LNCaP clone FGC (cell line): ENCODE data around the gene PUM2.

DNA sequence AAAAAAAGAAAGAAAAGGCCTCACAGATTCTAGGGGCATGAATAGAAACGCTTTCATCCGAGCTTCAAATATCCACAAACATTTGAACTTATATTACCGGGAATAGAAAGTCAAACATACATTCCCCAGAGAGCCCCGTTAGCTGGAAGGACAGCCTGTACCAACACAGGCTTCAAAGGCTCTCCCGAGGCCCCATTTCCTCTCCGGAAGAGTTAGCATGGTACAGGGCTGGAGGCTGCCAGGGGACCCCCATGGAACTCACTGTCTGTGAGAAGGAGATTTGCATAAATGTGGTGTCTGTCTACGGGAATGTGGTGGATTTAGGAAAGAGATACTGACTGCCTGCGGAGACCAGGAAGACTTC lies 678 bp upstream of the MATN3 start:
- RRBS, 2 experiments, result 86 to 87% methylated on average over 3 of the region's 8 CpGs

GRCh38 chr2:20067703-20068110 lies 16.3 kb upstream of the LAPTM4A start:
- RRBS, 2 experiments, result no CpG with 5 or more reads among the region's 4 CpGs

DNA sequence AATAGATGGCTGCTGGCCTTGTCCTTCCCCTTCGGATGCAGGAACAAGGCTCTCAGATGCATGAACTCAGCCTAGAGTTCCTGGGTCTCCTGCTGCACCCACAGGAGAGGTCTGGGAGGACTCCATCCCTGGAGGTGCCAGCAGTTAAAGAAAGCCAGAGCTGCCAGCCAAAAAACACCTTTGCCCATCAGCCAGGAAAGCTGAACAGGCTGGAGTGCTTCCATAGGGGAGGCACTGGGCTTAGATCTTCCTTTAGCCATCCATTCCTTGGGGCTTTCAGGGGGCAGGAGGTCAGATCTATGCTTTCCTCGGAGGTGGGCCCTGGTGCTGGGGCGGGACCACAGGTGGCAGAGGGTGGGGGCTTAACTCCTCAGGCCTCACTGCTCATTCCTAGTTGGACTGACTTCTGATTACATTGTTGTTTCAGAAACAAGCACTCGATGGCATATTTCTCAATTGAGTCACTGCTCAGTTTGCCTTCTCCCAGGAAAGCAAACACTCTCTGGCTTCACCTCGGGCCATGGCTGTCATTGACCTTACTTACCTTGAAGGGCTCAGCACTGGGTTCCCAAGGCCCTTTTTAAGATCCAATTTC lies 41.0 kb downstream of the SDC1 start:
- RRBS, 2 experiments, result no CpG with 5 or more reads among the region's 5 CpGs

GRCh38 chr2:20184536-20184936 lies 40.4 kb downstream of the SDC1 start:
- RRBS, 2 experiments, result no CpG with 5 or more reads among the region's 12 CpGs

DNA sequence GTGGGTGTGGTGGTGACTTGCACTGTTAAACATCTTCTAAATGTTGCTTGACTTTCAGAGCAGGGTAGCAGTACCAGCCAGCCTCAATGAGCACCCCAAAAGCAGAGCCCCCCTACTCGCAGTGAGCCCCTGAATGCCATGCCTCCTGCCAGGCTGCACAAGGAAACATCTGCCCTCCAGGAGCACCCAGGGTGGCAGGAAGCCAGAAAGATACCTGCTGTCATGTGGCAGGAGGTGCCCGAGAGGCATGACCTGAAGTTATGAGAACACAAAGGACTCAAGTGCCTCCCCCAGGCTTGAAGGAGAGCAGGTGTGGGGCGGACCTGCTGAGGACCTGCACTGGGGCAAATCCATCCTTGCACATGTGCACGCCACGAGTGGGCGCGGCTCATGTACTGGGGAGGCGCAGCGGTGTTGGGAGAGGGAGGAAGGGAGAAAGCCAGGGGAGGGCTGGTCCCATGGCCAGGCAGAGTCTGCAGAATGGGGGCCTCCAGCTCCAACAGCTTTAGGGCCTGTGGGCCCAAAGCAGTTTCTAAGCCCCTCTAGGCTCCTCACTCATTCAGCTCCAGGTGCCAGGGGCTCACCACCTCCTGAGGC lies 26.9 kb downstream of the SDC1 start:
- RRBS, 2 experiments, result no CpG with 5 or more reads among the region's 9 CpGs

DNA sequence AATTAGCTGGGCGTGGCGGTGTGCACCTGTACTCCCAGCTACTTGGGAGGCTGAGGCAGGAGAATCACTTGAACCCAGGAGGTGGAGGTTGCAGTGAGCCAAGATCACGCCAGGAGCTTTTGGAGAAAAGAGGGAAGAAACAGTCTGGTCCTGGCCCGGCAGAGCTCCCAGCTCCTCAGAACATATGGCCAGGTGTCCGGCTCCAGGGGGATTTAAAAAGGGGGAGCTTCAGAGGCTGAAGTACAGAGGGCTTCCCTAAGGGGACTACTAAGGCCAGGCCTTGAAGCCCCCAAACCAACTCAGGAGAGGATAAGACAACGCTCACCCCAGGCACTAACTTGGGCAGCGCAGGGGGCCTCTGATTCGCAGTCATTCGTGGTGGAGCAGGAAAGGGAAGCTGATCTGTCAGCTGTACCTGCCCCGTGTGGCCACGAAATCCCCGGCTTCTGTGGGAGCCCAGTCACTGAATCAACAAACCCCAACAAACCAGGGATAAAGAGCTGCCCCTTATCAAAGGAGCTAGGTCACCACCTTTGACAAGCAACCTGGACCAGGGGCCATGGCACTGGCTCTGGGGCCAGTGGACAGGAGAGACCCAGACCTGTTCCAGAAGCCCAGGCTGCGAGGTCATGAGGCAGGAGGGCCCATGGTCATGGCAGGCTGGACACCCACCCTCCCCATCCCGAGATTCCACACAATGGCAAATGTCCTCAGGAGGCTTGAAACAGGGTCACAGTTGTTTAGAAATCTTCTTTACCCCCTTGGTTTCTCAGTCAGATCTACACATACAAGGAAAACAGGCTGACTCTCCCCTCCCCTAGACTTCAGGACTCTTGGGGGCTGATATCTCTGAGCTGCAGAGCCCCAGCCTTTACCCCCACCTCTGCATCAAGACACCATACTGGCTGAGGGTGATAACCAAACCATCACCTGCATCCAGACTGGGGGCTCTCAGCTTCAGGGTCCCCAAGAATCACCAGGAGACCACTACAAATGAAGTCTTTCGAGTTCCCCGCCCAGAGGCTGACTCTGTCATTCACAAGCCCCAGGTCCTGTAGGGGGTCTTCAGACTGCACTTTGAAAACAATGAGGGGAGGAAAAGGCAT lies 14.4 kb downstream of the SDC1 start:
- RRBS, 2 experiments, result no CpG with 5 or more reads among the region's 16 CpGs

DNA sequence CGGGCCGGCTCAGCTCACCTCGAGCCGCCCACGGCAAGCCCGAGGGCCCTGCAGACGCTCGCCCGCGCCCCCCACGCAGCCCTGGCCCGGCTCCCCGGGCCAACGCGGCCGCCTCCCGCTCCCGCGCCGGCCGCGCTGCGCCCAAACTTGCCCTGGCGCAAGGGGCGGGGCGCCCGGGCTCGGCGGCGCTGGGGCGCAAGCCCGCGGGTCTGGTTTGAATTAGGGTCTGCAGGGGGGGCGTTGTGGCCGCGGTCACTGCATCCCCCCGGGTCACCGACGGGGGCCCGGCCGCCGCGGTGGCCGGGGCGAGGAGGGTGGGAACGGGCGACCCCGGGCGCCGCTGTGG lies 784 bp downstream of the SDC1 start:
- RRBS, 2 experiments, result 1% methylated on average over 27 of the region's 50 CpGs

DNA sequence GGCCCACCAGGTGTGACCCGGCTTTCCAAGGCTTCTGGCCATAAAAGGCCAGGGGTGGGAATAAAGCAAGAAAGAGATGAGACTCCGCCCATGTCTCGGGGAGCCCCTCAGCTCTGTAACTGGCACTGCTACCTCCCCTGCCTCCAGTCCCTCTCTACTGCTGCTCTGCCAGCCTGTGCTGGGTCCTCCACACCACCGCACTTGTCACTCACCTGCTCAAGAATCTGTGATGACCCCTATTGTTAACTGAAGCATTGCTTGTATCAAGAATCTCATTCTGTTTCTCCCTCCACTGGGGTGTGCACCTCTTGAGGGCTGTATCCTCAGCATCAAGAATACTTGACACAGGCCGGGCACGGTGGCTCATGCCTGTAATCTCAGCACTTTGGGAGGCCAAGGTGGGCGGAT lies 18.2 kb upstream of the SDC1 start:
- RRBS, 2 experiments, result no CpG with 5 or more reads among the region's 7 CpGs

DNA sequence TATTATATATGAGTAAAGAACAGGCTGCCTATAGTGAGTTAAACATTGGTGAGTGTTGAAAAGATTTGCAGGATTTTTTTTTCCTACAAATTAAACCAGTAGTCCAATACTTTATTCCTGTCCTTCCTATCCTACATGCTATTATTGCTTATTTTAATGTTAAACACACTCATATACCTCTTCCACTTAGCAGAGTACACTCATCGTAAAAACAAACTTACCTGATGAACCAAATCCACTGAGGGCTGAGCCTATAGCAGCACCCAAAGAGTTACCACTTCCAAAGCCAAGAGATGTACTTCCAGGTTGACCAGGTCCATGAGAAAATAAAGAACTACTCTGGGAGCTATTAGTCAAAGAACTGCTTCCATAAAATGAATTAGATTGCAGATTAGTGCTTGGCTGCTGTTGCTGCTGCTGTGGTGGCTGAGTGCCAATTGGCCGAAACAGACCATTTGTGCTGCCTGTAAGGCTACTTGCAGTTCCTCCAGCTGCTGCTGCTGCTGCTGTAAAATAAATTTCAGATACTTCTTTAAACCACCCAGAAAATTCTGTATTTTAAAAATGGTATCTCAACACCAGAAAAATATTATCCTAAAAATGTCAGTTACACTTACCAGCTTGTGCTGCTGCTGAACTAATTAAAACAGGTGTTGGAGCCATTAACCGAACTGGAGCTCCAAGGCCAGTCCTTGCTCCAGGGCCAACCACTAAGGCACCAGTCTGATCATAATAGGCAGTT lies 58.0 kb upstream of the SDC1 start:
- RRBS, 2 experiments, result no CpG with 5 or more reads among the region's 3 CpGs

DNA sequence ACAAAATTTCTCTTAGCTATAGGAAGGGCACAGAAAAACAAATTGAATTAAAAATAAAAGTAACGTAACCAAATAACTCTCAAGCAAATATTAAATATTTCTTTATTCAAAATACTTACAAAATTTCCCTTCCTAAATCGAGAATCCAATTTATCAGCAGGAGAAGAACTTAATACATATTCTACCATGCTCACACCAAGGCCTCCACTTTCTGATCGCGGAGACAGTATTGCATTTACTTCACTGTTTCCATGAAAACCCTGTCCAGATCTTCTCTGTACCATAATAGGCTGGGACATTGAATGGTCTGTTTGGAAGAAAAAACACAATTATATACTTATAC lies 38.6 kb downstream of the PUM2 start:
- RRBS, 2 experiments, result no CpG with 5 or more reads among the region's 4 CpGs

GRCh38 chr2:20350480-20351220 lies at the start of gene PUM2:
Gene PUM2, minus strand, starts transcription at chr2:20350844.
- RRBS, 2 experiments, result under 1% methylated on average over 35 of the region's 80 CpGs

DNA sequence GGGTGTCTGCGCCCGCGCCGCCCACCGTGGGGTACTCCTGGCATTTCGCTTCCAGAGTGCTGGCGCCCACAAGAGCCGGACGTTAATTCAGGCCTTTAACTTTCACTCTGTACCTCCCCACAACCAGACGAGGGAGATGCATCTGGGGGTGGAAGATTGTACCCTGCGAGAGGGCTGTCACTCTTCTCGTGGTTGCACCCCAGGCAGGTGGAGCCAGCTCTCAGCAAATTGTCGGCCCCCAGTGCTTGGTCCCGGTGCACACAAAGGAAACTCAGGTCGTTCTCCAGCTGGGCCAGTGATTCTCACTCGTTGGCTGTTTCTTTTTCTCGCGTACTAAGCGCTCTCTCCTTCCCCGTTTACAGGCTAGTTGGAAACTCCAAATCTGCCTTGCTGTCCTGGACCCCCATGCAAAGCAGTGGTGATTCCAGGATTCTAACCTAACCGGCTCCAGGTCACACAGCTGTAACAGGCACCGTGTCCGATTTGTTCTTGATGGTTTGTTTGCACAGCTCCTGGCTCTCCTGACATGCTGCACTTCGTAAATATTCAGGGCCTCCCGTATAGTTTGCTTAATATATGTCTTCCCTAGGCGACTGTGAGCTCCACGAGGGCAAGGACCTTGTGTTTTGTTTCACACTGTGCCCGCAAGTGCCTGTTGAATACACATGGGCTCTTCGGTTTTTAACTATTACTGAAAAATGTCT lies 729 bp upstream of the PUM2 start:
- RRBS, 2 experiments, result 0 to 2% methylated on average over 3 of the region's 29 CpGs

- RRBS, 2 experiments, result no CpG with 5 or more reads among the region's 14 CpGs
These were observed 27.8 kb upstream of the RHOB start for GRCh38 chr2:20418839-20419801.

DNA sequence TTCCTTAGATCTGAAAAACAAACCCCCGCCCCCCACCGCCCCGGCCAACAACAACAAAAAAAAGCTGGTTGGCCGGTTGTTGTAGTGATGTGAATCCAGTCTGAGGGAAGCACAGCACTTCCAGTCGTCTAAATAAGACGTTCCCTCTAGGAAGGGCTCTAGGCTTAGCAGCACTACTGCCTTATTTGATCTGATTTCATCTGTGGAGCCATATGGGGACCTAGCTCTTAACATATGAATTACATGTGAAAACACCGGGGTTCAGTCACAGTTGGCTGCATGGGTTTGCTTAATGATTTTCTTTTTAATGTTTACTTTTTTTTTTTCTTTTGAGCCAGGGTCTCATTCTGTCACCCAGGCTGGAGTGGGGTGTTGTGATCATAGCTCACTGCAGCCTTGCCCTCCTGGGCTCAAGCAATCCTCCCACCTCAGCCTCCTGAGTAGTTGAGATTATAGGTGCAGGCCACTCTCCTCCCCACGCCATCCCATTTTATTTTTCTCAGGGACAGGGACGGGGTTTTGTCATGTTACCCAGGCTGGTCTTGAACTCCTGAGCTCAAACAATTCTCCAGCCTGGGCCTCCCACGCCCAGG lies 2.2 kb upstream of the RHOB start:
- RRBS, 2 experiments, result no CpG with 5 or more reads among the region's 10 CpGs

DNA sequence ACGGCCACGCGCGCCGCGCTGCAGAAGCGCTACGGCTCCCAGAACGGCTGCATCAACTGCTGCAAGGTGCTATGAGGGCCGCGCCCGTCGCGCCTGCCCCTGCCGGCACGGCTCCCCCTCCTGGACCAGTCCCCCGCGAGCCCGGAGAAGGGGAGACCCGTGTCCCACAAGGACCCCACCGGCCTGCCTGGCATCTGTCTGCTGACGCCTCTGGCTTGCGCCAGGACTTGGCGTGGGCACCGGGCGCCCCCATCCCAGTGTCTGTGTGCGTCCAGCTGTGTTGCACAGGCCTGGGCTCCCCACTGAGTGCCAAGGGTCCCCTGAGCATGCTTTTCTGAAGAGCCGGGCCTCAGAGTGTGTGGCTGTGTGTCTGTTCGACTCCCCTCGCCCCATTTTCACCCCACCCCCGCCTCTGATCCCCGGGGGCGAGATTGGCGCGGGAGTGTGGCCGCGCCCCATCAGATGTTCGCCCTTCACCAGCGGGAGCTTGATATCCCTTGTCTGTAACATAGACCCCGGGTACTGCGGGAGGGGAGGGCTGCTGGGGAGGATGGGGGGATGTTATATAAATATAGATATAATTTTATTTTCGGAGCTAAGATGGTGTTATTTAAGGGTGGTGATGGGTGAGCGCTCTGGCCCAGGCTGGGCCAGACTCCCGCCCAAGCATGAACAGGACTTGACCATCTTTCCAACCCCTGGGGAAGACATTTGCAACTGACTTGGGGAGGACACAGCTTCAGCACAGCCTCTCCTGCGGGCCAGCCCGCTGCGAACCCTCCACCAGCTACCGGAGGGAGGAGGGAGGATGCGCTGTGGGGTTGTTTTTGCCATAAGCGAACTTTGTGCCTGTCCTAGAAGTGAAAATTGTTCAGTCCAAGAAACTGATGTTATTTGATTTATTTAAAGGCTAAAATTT lies 1.4 kb downstream of the RHOB start:
- RRBS, 2 experiments, result 8 to 30% methylated on average over 22 of the region's 50 CpGs

DNA sequence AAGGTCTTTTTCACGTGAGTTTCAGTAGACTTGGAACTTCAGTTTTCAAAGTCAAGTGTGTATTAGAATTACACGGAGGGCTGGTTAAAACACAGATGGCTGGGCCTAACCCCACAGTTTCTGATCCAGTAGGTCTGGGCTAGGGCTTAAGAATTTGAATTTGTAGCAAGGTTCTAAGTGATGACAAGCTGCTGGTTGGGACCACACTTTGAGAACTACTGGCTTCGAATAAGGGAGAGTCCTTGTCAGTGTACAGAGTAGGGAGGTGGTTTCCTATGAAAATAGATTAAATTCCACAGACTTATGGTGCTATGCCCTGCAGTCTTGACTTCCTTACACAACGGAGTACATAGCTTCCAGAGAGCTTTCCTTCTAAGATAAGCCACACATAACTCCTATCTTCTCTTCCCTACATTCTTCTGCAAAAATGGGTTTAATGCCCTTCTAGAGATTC lies 4.5 kb downstream of the RHOB start:
- RRBS, 2 experiments, result no CpG with 5 or more reads among the region's 4 CpGs

GRCh38 chr2:20474017-20474812 lies 27.3 kb downstream of the RHOB start:
- RRBS, 2 experiments, result no CpG with 5 or more reads among the region's 10 CpGs

DNA sequence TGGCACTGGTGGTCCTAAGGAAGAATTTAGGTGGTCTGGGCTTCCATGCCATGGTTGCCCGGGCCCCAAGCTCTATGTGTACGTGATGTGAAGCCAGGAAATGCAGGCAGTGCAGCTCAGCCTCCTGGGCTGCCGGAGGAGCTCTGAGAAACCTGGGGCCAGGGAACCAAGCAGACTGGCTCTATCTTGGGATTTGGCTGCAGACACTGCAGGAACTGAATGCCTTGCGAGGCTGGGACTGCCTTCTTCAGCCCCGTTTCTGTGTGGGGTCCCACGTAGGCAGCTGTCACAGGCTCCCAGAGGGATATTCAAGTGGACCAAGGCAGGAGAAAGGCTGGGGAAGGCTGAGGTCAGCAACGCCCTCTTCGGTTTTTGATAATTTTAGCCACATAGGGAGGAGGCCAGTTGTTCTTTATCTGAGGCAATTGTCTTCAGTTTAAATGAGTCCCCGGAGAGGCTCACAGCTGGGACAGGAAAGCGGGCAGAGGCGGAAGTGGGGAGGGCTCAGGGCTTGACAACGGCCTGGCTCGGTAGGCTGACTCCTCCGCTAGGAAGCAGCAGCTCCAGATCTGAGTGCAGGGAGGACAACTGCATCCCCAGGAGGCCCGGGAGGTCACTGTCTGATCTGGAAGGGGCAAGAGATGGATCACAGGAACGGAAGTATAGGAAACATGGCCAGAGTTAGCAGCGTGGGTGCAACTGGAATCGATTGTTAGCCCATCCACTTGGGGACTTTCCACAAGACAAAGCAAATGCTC lies 77.8 kb downstream of the RHOB start:
- RRBS, 2 experiments, result 61 to 70% methylated on average over 3 of the region's 18 CpGs

DNA sequence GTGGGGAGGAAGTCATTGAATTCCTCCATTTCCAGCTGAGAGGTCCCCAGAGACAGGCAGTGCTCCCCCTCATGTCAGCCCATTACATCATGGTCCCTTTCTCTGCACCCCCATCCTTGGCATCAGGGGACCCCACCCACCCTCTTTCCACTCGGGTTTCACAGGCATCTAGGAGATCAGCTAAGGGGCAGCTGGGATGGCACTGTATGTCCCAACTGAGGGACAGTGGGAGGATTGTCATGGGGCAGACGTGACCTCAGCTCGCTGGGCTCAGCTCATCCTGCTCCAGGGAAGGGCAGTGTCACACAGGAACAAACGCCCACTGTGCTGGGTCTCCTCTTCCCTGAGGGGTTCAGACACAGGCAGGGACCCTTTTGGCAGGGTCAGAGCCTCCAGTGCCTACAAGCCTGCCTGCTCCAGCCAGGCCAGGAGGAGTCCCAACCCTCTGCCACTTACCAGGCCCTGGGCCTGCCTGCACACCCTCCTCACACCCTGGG lies 68.3 kb downstream of the HS1BP3 start:
- RRBS, 2 experiments, result no CpG with 5 or more reads among the region's 4 CpGs